Right common carotid artery plus branches (tissue), 1 donor: ENCODE measurements around the genes FRA10AC1 and TBC1D12.

- PRO-cap: no peak
These were observed 24.6 kb downstream of the EXOC6 start for GRCh38 chr10:92872876-92873453.

DNA sequence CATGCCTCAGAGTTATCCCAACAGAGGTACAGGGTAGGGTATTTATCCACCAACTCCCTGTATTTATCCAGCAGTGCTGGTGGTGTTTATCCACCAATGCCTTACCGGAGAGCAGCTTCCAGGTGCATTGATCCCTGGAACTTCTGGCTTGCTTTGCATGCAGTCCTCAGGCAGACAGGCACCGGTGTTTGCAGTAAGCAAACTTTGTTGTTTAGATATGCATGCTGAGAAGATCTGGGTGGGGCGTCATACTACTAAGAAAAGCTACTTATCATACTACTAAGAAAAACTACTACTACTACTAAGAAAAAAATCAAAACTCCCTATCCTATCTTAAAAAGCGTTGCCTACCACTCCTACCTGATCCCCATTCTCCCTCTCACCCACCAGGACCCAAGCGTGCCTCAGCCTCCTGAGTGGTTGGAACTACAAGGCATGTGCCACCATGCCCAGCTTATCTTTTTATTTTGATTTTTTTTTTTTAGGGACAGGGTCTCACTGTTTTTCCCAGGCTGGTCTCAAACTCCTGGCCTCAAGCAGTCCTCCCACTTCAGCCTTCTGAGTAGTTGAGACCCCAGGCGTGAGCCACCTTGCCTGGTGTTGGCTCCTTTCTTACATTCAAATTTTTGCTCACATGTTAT lies 92.6 kb downstream of the CYP26A1 start:
- PRO-cap: no peak

GRCh38 chr10:93288612-93289381 lies 193.3 kb downstream of the MYOF start:
- PRO-cap: no peak

- PRO-cap: no peak
These were observed 147.1 kb downstream of the MYOF start for GRCh38 chr10:93334879-93335570.

DNA sequence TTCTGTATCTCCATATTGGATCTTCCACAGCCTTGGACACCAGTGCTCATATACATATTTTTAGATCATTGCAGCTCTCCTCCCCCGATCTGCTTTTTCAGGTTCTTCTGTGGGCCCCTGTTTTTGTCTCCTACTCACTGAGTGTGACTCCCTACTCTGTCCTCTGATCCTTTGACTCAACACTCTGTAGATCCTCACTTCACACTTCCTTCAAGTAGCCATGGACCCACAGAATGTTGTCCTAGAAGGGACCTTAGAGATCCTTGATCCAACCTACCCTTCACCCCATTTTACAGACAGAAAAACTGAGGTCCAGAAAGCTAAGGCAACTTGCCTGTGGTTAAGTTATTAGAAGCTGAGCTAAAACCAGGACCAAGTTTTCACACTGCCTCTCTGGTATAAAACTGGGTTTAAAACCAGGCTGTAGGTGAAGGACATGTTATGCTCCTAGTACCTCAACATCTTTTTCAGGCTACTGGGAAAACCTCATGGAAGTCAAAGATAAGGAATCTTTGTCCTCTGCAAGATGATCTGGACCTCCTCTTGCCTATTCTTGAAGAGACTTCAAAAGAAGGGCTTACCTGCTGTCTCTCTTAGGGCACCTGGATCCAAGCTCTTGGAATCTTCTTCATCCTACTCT lies 70.2 kb downstream of the MYOF start:
- PRO-cap: no peak

DNA sequence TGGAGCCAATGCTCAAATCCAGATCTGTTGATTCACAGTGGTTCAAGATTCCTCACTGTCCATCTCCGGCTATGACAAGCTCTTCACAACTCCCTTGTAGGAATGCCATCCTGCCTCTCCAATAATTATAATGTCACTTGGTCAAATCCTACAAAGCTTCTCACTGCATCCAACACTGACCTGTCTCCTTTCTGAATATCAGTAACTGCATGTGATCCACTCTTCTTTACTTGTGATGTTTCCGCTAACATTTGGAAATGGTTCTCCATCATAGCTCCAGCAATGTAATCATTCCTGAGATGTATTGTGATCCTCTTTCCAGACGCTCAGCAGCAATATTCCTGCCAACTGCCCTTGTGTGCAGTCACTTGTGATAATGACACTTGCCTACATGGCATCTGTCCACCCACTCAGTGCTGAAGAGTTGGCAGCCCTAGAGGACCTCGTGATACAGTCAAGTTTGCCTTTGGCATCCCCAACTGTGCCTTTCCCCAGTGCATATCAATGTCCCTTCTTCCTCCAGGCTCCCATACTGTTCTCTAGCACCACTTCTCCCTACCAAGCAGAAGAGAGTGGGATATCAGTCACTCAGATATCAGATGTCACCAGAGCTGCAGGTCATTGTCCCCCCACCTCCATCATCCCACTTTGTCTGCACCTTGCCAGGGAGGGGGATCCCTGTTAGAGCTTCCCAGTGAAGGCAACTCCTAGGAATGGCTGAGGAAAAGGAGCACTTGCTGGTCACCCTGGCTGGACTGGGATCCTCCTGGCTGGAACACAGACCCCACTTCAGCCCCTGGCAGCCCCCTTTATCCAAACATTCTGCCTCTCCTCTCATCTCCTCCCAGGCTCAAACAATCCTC lies 64.9 kb downstream of the MYOF start:
- PRO-cap: no peak

GRCh38 chr10:93421100-93421981 lies 60.8 kb downstream of the MYOF start:
- PRO-cap: no peak

GRCh38 chr10:93435896-93436368 lies 46.2 kb downstream of the MYOF start:
- PRO-cap: bidirectional peak, plus-strand start at chr10:93436291, minus-strand start at chr10:93436119

GRCh38 chr10:93438191-93438872 lies 43.8 kb downstream of the MYOF start:
- PRO-cap: no peak

DNA sequence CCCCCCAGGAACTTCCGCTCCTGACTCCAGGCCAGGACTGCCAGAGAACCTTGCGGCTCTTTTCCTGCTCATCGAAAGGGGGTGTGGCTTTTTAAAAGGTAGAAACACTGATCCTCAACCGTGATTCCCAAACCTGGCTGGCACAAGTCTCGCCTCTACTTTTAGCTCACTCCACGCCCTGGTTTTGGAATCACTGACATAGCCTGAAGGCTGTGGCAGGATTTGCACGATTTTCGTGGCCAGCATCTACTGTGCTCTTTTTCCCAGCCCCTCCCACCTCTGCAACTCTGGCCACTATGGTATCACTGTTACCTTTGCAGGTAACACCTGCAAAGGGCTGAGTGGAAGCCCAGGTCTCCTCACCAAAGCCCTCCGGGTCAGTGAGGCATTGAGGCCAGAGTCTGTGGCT lies 43.3 kb downstream of the MYOF start:
- PRO-cap: bidirectional peak, plus-strand start at position 123 of the sequence, minus-strand start at position 39 of the sequence

GRCh38 chr10:93440618-93441303 lies 41.4 kb downstream of the MYOF start:
- PRO-cap: bidirectional peak, plus-strand start at chr10:93440930, minus-strand start at chr10:93440848

GRCh38 chr10:93456126-93456847 lies 25.8 kb downstream of the MYOF start:
- PRO-cap: no peak

- PRO-cap: no peak
These were observed 6.6 kb downstream of the FFAR4 start for GRCh38 chr10:93573103-93573392.

- PRO-cap: bidirectional peak, plus-strand start at chr10:93702706, minus-strand start at chr10:93702545
These were observed at the start of gene FRA10AC1 for GRCh38 chr10:93702288-93703215. Gene FRA10AC1 (minus strand): TSS chr10:93702592.

DNA sequence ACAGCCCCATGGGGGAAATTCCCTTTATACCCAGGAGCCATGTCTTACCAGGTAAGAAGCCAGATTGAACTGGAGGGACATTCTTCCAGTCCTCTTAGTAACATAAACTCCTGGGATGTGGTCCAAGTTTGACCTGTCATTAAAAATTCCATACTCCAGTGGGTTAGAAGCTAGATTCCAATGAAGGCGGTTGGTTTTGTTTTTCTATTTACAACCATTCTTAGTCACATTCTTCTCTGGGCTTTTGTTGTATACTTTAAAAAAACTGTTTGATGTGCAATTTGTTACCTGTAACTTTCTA lies 1.9 kb downstream of the PLCE1 start:
- PRO-cap: no peak

GRCh38 chr10:94268659-94269182 lies 94.0 kb downstream of the NOC3L start:
- PRO-cap: no peak

- PRO-cap: bidirectional peak, plus-strand start at chr10:94402504, minus-strand start at chr10:94402384
These were observed at the start of gene TBC1D12 for GRCh38 chr10:94402041-94403349. Gene TBC1D12 (plus strand): TSS chr10:94402541.

DNA sequence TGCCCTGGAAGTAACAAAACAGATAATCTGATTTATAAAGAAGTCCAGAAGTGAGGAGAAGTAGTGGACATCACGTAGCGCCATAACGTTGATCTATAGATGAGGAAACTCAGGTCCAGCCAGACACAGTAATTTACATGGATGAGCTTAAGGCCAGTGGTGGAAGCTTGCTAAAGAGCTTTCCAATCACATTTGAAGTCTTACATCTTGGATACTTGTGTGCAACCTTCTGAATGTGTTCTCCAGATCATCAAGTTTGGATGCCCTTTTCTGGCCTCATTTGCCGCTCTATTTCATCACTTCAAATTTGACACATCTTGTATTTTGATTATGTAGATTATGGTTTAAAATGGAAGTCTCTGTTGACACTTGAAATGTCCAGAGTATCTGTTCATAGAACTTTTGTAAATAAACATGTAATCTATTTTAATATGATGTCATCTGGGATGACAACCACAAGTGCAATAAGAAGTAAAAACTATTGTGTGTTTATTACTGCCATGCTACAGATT lies 30.2 kb downstream of the CYP2C8 start:
- PRO-cap: no peak

GRCh38 chr10:95070817-95071028 lies 1.4 kb upstream of the CYP2C8 start:
- PRO-cap: no peak

- PRO-cap: bidirectional peak, plus-strand start at chr10:95183901, minus-strand start at chr10:95183761
These were observed 10.4 kb upstream of the ACSM6 start for GRCh38 chr10:95183194-95184535.